Thoracic aorta (tissue), 1 donor: ENCODE results near the gene LDLRAD4.

DNA sequence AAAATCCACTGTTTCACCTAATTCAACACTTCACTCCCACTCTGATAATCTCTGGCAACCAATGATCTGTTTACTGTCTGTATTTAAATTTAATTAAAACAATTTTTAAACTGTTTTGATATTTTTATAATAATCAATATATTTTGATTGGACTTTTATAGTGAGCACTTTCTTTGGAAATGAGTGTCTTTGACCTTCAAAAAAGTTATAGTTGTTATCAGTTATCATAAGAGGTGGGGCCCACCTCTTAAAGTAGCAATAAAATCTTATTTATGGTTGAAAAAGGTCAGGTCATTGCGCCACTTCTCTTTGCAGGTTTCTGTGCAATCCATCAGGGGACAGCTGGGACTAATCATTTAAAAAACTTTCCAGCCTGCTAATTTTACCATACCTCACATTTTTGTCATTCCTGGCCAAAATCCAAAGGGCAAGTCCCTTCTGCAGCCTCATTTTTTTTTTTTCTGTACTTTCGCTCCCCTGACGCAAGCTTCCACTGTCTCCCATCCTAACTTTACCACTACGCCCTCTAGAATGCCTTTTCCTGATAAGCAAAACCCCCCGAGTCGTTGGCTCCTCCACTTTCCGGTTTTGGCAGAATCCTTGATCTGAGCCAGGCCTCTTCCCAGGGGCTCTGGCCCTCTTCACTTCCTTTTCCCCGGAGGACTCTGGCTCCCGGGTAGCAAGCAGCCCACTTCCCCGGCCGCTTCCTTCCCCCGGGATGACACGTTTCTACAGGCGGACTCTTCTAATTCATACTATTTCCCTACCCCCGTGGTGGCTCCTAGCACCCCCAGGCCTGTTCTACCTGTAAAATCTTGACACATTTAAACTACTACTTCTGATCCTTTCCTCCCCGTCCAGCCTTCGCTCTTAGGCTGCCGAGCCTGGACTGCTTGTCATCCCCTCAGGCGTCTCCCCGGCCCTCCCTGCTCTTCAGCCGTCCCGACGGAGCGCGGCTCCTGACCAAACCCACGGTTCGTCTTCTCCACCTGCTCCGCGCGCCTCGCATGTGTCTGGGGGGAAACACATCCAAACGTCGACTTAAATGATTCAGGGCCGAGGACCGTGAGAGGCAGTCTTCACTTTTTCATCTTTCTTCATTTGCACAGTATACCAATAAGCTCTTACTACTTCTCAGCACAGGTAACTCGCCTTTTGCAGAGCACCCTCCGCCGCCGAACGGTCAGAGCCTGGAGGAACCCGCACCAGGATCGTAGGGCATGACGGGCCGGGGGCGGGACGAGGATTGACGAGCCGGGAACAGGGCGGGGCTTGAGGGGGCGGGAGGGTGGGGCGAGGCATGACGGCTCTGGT lies 870 bp upstream of the SEH1L start:
- RAMPAGE, long total RNA = no peak

DNA sequence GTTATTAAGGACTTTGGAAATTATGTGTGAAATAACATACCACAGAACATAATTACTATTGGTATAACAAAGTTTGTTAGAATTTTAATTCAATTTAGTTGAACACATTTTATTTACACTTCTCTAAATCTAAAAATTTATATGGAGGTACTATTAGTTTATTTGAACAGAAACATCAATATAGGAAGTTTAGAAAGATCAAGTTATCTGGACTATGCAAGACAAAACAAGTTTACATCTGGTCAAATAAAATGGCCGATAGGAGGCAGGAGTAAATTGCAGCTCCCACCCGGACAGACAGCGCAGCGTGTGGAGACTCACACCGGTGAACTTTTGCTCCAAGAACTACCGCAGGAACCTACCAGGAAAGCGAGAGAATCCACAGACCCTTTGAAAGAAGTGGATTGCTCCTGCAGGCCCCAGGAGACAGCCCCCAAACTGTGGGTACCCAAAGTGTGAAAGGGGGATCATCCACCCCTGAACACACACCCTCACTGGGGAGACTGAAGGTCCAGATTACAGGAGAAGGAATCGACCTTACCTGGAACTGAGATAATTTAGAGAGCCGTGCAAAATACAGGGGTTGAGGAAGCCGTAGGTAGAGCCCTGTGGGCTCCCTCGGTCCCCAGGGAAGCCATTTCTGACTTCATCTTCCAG lies 53.5 kb upstream of the LDLRAD4 start:
- RAMPAGE, long total RNA = no peak

DNA sequence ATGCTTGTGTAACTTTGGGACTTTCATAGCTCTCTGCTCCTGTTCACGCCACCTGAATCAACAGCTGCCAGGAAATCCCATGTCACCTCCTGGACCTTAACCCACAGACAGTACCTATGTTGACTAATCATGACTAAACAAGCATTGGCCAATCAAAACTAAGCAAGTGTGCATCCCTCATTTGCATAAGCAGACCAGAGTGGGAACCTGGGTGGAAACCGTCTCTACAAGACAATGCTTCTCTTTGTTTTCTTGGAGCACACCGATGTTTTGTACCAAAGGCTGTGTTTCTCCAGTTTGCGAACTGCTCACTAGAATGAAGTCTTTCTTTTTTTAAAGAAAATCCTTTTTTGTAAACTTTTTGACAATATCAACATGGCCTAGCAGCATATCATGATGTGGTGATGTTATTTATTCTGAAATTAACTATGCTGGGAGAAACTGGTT lies 42.6 kb upstream of the LDLRAD4 start:
- RAMPAGE, long total RNA = no peak

GRCh38 chr18:13218572-13219151 lies at the start of gene LDLRAD4:
LDLRAD4 (plus strand) TSS chr18:13218760.
- RAMPAGE, long total RNA = no peak

GRCh38 chr18:13221949-13222415 lies 3.4 kb downstream of the LDLRAD4 start:
- RAMPAGE, long total RNA = no peak

DNA sequence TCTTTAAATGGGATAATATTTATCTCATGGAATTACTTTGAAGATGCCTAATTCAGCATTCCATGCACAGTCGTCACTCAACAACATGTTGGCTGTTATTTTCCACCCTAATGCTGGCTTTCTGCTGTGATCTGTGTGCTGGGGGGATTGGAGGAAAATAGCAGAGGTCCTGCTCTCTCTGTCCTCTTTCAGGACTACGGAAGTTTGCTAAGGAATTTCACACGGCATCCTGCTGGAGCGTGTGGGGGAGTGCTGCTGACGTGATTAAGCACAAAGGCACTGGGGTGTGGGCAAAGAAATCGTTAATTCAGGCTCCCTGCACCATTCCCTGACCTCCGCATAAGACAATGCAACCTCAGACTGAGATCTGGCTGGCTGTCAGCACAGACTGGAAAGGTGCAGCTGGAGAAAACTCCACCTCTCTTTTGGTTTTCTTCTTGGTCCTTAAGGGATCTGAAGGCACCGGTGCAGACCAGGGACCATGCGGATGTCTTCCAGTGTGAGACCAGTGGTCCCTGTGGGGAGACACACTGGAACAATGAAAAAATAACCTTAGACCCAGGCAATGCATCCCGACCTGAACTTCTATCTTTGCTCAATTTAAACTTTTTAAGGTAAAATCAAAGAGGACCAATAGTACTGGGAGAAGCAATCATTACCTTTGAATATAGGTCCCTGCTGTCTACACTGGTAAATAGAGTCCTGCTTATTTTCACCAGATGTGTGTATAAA lies 61.9 kb downstream of the LDLRAD4 start:
- RAMPAGE, long total RNA = no peak

GRCh38 chr18:13654136-13654881 lies 72.0 kb downstream of the FAM210A start:
- RAMPAGE, long total RNA = no peak

DNA sequence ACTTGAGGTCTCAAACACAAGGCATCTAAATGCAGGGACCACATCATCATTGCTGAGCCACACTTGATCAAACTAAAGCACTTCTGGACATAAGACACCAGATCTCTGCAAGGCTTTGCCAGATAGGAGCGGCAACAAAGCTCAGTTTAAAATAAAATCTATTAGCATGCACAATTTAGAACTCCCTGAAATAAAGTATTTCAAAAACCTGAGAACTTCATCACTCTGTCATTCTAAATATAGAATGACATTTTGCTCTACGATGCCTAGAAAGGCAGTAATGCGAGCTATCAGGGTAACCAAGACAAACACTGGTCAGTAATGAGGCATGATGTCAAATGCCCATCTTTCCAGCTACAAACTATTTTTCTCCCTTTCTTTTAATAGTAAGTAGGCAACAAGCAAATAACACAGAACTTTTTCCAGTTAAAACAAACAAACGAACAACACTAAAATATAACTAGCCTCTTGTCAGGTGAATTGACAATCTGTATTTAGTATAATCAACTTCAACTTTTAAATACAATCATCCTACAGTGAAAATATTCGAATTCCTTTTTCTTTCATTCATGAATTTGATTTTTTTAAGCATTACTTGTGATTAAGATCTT lies 47.4 kb downstream of the FAM210A start:
- RAMPAGE, long total RNA = no peak

DNA sequence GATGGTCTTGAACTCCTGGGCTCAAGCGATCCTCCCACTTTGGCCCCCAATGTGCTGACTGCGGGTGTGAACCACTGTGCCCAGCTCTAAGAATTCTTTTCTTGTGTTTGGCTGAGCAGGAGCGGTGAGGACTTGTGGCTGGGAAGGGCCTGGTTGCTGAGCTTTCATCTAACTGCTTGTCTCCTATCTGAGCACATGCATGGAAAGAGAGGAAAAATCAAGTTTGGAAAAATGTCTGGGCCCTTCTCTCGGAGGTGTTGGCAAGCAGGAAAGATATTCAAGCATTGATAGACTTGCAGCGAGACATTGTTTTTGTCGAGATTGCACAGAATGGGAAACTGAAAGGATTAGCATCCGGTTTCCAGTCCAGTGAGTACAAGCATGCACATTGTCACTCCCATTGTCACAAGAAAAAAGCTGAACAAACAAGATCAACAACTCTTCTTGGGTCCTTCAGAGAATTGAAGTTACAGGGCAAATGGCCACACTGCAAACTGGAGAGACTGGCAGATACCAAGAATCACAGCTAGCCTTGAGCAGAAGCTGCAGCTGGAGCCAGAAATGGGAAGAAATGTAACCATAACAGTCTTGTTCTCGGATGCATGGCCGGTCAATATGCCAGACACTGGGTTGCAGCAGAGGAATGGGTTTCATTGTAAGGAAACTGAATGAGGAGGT lies 19.7 kb upstream of the MC5R start:
- RAMPAGE, long total RNA = no peak

GRCh38 chr18:14941214-14941550 lies 193.2 kb downstream of the ANKRD30B start:
- RAMPAGE, long total RNA = no peak

GRCh38 chr18:21004626-21005204 lies 106.9 kb downstream of the ROCK1 start:
- RAMPAGE, long total RNA = no peak

GRCh38 chr18:21016819-21017245 lies 94.8 kb downstream of the ROCK1 start:
- RAMPAGE, long total RNA = no peak

GRCh38 chr18:21049282-21050002 lies 62.2 kb downstream of the ROCK1 start:
- RAMPAGE, long total RNA = no peak

GRCh38 chr18:21163941-21164418 lies 52.4 kb upstream of the ROCK1 start:
- RAMPAGE, long total RNA = no peak

DNA sequence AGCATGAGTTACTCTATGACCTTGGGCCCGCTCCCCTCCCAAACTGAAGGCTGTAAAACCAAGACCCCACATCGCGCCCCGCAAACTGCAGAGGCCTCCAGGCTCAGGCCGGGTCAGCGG lies 627 bp downstream of the ESCO1 start:
- RAMPAGE, long total RNA = no peak

DNA sequence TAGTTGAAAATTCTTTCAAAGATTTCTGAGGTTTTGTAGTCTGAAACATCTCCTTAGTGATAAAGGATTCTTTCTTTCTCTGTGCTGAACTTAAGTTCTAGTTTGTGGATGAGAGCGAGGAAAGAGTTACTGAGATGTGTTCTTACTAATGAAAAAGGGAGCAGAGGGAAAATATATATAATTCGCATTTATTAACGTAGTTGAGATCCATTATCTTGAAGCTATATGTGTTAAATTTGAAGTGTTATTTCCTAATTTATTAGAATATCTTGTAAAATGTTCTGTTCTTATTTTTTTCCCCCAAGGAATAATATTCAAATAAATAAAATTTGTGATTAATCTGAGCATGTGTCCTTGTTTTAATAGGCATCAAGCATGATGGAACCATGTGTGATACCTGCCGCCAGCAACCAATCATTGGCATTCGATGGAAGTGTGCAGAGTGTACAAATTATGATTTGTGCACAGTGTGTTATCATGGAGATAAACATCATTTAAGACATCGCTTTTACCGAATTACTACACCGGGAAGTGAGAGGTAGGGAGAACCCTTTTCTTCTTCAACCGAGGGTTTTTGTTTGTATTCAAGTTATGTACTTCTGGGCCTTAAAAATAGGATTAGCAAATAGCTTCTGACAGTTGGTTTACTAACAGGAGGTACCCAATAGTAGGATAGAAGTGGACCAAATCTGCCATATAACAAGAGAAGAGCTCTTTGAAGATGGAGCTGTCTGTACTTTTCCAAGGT lies 25.0 kb downstream of the MIB1 start:
- RAMPAGE, long total RNA = no peak

GRCh38 chr18:21773405-21774028 lies 32.9 kb downstream of the MIB1 start:
- RAMPAGE, long total RNA = no peak

DNA sequence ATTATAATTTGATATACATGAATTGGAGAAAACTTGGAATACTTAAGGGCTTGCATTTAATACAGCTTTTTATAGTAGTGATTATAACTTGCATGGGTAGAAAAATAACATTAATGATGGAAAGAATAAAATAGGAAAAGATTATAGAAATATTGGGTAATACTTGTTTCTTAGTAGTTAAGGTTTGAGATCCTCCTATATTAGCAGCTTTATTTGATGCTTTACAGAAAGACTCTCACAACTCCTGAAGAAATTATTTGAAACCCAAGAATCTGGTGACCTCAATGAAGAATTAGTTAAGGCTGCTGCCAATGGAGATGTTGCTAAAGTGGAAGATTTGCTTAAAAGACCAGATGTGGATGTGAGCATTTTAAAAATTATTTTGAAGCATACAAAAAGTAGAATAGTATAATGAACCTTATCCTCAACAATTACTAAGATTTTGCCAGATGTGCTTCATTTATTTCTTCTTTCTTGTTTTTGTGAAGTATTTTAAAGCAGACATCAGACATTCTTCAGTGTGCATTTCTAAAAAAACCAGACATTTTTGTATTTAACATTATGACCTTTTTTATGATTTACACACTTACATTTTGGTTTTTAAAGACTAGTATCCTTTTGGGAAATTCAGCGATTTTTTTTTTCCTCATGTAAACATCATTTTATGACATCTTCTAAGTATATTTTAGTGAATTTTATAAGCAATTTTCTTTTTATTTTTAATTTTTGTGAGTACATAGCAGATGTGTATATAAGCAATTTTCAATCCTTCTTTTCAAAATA lies 59.2 kb downstream of the MIB1 start:
- RAMPAGE, long total RNA = no peak

DNA sequence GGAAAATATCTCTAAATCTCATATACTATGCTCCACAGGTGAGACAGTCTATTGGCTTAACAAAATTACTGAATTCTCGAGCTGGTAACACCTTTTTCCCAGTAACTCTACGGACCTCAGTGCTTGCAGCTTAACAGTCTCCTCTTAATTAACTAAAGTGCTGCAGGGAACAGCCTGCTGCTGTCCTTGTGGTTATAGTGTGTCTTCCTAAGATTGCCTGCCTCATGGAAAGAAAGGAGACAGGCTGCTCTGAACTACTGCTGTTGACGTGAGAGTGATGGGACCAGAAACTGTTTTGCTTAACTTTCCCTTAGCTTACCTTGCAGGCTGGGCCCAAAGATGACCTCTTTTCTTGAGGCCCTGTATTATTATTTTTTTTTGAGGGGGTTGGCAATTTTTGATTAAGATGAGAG lies 93.3 kb downstream of the MIB1 start:
- RAMPAGE, long total RNA = no peak

DNA sequence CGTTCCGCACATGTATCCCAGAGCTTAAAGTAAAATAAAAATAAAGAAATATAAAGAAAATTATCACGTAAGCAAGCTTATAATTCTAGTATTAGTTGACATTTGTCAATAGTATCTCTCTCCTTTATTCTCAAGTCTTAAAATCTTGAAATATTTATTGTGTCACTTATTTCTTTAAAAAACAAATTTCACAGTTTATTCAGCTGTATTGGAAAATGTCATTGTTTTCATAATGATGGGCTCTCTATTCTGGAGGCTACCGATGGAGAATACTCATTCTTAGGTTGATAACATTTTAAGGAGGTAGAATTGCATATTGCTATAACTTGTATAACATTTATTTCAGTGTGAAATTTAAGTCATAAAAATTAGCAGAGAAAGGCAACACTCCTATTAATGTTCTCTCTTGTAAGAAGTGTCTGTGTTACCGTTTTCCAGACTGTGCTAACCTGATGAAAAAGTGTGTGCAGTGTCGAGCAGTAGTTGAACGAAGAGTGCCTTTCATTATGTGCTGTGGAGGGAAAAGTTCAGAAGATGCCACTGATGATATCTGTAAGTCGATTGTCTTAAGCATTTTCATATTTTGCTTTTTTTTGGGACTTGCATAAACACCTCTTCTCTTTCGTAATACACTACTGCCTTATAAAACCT lies 116.2 kb downstream of the MIB1 start:
- RAMPAGE, long total RNA = no peak